Mesangial cell (primary cell): ENCODE measurements around a stretch of chr5.

DNA sequence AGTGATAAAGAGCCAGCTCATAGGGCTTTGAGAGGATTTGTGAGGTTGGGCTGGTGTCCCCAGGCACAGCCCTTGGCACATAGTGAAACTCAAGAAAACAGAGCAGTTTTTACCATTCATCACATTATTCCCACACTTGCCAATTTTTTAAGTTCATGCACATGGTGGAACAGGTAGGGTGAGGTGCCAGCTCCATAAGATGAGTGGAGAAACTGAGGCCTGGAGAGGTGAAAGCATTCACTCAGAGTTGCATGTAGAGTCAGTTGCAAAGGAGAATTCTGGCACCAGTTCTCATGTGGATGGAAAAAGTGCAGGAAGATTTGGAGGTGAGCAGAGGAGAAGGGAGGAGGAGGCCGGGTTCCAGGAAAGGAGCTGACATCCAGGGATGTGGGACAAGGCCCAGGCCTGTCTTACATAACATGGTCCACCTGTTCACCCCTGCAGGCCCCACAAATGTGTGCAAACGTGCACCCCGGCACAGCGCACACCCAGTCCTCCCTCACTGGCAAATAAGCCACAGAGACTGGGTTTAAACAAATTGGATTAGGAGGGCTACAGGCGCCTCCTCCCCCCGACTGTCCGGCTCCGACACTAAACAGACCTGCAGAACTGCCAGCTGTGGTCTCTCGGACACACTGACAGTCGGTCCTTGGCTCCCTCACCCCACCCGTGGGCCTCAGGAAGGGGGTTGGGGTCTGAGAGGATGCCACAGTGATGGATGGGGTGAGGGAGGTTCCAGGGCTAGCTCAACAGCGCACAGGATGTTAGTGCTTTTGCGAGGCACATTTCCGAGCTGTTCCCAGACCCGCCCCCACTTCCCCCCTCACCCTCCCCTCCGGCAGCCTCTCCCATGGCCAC is 43.2 kb upstream of the IL17B start:
- RAMPAGE, long total RNA, result no peak

- RAMPAGE, long total RNA, result no peak
Observed at GRCh38 chr5:149423804-149424372, 44.8 kb upstream of the IL17B start.

DNA sequence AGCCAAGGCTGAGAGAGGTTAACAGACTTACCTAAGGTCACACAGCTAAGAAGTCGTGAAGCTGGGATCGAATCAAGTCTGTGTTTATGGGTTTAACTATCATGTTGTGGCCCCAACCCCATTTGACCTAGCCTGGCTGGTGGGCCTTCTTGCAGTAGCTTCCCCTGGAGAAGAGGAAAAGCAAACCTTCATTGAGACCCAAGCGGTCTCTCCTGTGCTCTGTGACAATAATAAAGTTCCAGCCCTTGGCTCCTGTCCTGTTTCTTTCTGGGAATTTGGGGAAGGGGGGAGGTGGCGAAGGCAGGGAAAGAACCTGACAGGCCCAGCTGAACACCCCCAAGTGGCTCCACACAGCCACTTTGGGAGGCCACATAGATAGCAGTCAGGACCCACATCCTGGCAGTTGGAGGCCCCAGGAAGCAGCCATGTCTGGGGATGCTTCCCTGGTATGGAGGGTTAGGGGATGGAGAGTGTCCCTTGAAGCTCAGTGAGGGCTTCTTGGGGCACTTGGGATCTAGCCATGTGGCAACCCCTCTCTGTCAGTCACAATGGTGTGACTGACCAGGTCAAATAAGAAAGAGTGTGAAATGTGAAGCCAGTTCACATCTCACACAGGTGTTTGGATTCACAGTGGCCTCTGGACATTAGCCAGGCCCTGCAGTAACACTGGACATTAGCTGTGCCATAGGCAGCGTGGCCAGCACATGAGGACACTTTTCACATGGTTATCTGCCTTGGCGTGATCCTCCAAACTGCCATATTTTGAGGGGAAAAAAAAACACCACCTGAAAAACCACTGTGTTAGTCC is 53.7 kb upstream of the IL17B start:
- RAMPAGE, long total RNA, result no peak

DNA sequence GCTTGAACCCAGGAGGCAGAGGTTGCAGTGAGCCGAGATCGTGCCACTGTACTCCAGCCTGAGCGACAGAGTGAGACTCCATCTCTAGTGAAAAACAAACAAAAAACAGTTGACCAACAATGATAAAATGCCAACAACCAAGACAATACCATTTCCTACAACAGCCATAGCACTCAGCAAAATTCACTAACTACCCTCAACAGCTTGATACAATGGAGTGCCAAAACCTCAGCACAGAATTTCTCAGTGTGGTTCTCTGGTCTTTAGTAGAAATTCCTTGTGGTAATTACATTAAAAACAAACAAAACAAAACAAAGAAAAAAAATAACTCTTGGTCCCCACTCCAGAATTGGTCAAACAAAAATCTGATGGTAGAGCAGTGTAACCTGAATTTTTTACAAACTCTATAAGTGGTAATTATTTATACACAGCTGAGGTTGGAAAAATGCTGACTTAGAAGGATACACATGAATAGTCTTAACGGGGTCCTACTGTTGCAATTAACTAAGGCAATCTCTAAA is 13.9 kb downstream of the CSNK1A1 start:
- RAMPAGE, long total RNA, result no peak

DNA sequence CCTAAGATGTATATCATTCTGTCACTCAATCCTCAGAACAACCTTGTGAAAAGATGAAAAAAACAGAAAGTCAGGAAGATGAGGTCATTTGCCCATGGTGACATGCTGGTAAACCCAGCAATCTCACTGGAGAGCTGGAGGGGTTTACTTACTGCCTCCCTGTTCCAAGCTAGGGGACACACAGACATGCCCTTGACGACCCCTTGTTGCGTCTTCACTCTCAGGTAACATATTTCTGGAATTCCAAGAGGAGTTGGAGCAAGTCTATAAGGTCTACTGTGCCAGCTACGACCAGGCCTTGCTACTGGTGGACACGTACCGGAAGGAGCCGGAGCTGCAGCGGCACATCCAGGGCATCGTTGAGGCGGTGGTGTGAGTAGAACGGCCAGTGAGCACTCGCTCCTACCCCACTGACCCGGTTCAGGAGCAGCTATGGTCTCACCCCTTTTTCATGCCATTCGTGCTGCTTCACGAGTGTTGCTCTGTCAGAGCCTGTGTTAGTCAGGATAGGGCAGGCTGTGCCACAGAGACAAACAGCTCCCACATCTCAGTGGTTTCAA is 28.1 kb downstream of the ARHGEF37 start:
- RAMPAGE, long total RNA, result no peak

DNA sequence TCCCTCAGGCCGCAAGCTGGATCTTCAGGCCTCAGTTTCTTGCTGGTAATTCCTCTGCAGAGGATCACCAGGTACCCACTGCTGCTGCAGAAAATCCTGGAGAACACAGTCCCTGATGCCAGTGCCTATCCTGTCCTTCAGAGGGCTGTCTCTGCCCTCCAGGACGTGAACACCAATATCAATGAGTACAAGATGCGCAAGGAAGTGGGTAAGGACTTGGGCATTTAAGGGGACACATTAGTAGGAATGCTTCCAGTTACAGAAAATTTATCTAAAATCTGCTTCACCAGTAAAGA is 35.2 kb downstream of the ARHGEF37 start:
- RAMPAGE, long total RNA, result no peak

GRCh38 chr5:149623817-149624319 is 42.6 kb downstream of the ARHGEF37 start:
- RAMPAGE, long total RNA, result no peak

- RAMPAGE, long total RNA, result no peak
Observed at GRCh38 chr5:149680633-149681305, 49.3 kb upstream of the PPARGC1B start.

DNA sequence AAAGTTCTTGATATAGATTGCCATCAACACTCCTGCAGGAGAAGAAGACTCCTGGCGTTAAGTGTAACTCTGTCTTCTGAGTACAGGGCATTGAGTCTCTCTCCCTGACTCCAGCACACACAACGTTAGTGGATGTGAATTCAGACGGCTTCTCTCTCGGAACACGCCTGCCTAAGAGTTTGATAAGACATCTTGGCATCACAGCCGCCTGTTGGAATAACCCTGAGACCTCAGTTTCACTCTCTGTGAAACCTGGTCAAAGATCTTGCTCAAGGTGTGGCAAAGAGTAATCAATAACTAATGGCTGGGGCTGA is 27.5 kb upstream of the PPARGC1B start:
- RAMPAGE, long total RNA, result no peak

DNA sequence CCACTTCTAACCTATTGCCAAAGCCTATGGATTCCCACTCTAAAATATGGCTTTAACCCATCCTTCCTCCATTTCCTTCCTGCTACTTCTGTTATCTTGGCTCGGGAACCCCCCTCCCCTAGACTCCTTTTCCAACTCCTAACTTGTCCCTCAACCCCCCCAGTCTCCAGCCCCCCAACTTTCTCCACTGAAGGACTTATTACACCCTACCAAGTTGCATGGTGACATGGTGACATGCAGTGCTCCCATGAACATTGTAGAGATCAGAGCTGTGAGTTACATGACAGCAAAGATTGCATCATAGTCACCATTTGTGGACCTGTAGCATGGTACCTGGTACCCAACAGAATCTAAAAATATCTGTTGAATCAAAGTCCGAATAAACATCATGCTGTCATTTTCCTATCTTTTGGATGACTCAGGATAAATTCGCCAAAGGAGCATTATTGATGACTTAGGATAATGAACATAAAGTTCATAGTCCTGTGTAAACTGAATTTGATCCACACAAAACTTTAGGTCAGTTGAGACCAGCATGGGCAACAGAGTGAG is 6.8 kb upstream of the PPARGC1B start:
- RAMPAGE, long total RNA, result no peak

DNA sequence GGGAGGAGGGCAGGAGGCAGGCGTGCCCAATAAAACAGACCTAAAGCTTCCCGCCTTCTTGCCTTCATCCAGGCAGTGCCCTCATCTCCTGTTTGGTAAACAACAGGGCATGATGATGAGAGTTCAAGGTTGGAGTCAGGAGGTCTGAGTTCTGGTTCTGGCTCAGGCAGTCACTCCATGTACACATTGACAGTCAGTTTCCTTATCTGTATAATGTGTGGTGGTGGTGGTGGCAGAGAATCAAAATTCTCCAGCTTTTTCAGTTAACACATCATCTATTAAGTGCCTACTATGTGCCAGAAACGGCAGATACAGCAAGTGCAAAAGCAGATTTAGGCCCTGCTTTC is 1.5 kb upstream of the PPARGC1B start:
- RAMPAGE, long total RNA, result no peak

DNA sequence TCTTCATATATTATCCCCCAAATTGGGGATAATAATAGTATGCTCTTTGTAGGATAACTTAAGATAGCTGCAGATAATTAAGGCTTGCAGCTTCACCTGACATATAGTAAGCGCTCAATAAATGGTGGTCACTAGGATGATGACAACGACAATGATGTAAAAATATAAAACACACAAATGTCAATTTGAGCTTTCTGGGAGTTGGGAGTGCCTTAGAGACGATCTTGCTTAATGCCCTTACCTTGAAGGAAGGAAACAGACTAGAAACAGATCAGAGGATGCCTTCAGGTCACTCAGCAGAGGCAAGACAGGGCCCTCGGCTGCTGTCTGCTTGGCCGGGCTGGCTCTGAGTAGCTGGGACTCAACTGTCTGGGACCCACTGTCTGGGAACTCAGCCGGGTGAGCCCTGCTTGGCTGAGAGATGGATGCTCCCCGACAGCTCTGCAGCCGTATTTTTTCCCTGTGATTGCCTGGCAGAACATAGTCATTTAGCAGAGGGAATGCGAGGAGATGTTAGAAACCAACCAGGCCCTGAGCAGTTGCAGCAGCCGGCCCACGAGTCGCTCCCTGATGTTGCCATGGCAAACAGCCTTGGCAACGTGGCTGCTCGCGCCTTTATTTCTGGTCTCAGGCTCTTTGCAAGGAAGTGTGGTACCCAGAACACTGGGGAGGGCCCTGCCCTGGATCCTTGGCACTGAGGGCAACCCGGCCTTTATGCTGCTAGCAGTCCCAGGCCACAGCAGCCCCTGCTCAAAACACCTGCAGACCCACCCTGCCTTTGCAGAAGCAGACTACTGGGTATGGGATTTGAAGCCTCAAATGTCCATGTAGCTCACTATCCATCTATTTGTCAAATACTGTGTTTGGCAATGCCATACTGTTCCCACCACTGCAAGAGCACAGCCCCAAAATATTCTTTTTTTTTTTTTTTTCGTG is 10.9 kb downstream of the PPARGC1B start:
- RAMPAGE, long total RNA, result no peak

DNA sequence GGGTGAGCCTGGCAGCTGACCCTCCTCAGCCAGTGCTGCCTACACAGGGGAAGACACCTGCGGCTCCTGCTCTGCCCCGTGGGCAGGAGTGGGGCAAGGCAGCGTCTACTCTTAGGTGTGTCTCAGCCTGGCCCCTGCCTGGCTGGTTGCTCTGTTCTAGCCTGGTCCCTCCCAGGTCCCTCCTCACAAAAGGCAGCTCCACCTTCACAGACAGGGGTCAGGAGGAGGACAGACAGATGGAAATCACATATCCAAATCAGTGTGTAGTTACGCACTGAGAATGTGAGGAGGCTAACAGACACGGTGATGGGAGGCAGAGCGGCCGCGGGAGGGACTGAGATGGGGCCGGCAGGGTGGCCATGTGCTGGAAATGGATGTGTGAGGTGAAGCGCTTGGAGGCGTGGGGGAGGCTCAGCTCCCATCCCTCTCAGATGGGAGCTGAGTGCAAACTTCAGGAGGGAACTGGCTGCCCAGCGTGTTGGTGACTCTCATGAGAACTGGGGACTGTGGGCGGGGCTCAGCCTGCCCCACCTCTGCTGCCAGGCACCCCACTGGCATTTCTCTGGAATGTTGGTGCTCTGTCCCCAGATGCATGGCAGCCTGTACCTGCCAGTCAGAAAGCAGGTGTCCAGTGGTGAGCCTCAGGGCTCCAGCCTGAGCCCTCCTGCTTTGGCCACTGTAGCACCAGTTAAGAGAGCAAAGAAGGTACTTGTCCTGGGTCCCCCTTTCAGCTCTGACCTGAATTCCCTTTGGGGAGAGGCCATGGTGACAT is 43.5 kb downstream of the PPARGC1B start:
- RAMPAGE, long total RNA, result no peak

- RAMPAGE, long total RNA, result no peak
Observed at GRCh38 chr5:149887428-149888280, 56.9 kb downstream of the PDE6A start.

- RAMPAGE, long total RNA, result no peak
Observed at GRCh38 chr5:150053039-150053772, 33.1 kb downstream of the CSF1R start.

- RAMPAGE, long total RNA, result no peak
Observed at GRCh38 chr5:150089023-150089259, 2.6 kb upstream of the CSF1R start.

GRCh38 chr5:150129644-150130893 is 25.6 kb downstream of the PDGFRB start:
- RAMPAGE, long total RNA, result no peak

- RAMPAGE, long total RNA, result no peak
Observed at GRCh38 chr5:150173094-150173649, 6.6 kb downstream of the CDX1 start.

DNA sequence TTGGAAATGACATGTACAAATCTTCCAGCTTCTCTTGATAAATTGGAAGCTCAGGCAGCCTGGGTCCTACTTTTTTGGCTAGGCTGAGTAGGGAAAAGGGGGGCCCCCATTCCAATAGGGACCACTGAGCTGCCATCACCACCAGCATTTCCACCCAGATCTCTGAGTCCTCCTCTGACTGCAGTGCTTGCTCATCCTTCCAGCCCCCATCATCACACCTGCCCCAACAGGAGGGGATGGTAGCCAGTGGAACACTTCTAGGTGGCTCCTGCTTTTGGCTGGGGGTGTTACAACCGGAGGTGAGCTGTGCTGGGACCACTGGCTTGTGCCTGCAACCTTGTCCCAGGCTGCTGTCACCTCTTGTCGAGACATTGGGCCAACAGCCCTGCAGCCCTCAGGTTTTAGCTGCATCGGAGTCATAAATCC is 24.9 kb downstream of the TCOF1 start:
- RAMPAGE, long total RNA, result no peak

- RAMPAGE, long total RNA, result no peak
Observed at GRCh38 chr5:150393154-150393698, 19.5 kb downstream of the CD74 start.